Tongue (tissue), 2 donors: ENCODE data around the gene EXOC2.

DNA sequence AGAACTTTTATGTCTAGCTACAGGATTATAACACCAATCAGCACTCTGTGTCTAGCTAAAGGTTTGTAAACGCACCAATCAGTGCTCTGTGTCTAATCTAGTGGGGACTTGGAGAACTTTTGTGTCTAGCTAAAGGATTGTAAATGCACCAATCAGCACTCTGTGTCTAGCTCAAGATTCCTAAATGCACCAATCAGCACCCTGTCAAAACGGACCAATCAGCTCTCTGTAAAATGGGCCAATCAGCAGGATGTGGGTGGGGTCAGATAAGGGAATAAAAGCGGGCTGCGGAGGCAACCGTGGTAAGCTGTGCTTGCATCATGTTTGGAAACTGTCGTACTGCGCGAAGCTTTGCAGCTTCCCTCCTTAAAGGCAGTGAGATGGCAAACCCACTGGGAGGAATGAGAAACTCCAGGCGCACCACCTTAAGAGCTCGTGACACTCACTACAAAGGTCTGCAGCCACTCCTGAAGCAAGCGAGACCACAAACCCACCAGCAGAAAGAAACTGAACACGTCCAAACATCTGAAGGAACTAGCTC lies 112.1 kb upstream of the DUSP22 start:
- RAMPAGE, long total RNA: no peak

- RAMPAGE, long total RNA: no peak
These were observed 534 bp downstream of the DUSP22 start for GRCh38 chr6:292605-293437.

- RAMPAGE, long total RNA: no peak
These were observed 40.3 kb downstream of the DUSP22 start for GRCh38 chr6:332574-333083.

GRCh38 chr6:337617-338347 lies 45.5 kb downstream of the DUSP22 start:
- RAMPAGE, long total RNA: no peak

GRCh38 chr6:389523-390521 lies 1.7 kb upstream of the IRF4 start:
- RAMPAGE, long total RNA: no peak

- RAMPAGE, long total RNA: no peak
These were observed 18.9 kb downstream of the IRF4 start for GRCh38 chr6:410226-411163.

DNA sequence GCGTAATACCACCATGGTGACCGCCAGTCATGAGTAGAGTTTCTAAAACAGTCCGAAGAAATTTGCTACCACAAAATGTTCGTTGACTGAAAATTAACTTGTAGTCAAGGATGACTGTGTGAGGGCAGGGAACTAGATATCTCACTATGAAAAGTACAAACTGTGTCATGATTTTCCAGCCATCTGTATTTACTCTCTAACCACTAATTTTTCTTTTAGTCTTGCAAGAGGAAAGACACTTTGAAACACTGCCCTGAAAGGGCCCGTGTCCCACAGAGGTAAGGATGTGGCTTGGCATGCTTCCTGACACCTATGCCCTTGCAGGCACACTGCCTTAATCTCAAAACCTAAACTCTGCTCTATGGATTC lies 99.7 kb downstream of the IRF4 start:
- RAMPAGE, long total RNA: no peak

DNA sequence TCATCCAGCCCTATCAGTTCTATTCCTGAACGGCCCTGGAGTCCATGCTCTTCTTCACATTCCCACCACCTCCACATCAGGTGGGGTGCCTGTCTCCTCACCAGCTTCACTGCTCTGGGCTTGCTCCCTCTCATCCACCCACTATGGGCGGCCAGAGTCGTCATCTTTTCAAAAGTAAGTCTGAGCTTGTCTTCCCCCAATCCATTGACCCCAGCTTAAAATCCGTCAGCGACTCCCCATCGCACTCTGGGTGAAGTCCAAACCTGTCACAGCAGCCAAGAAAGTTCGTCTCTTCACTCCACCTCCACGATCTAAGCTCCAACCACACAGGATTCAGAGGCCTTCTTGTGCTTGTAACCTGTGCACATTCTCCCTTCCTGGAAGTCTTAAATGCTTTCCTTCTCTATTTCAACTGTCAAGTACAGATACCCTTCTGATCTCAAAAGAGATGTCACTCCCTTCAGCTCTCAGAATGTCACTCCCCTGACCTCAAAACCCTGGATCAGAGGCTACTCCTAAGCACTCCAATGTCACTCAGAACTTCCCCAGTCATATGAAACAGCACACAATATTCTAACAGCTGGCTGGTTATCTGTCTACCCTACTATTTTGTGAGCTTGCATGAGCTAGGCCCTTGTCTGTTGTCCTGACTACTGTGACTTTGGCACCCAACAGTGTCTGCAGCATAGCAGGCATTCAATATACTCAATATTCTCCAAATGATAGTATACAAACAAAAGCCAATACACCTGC lies 65.7 kb downstream of the HUS1B start:
- RAMPAGE, long total RNA: no peak

DNA sequence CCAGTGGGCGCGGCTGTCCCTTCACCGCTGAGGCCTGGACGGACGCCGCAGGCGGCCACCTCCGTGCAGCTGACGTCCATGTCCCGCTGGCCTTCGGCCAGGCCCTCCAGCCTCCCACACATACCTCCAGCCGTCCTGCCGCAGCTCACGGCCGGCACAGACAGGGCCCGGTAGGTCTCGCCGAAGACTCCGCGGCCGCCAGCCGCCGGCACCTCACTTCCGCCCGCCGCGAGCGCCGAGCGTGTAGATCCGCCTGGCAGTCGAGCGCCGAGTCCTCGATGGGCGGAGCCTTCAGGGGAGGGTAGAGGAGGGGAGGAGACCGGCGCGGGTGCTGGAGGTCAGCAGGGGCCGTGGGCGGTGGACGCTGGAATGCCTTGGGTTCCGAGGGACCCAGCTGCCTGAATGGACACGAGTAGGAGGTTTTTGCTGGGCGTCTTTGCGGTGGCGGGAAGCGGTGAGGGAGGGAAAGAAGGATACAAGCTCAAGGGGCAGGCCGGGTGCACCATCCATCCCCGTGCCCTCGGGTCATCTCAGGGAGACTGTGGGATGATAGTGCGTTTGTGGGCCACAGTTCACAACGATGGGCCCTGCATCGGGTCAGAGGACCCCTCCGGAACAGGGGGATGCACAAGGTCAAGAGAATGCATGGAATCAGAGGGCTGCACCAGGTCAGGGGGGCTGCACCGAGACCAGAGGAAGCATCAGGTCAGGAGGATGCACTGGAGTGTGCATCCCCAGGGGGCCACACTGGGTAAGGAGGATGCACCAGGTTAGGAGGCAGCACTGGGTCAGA lies at the start of gene EXOC2:
Gene EXOC2 (minus strand): TSS at position 245 of the 793 bp plus-strand sequence.
- RAMPAGE, long total RNA: start-site peak on the minus strand centred at position 203 of the sequence, 25 bp wide, 95 and 37 reads in 2 replicates

DNA sequence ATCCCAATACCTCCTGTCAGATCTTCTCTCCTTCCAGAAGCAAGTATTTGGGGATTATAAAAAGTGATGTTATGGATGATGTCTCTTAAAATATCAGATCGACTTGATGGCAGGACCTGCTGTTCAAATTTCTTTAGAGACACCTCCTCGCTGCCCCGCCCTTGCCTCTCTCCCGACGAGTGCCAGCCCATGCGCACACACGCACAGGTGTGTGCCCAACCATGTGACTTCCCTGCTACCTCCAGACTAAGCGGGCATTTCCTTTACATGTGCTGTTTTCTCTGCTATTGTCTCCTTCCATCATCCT lies 224.5 kb upstream of the FOXQ1 start:
- RAMPAGE, long total RNA: no peak

DNA sequence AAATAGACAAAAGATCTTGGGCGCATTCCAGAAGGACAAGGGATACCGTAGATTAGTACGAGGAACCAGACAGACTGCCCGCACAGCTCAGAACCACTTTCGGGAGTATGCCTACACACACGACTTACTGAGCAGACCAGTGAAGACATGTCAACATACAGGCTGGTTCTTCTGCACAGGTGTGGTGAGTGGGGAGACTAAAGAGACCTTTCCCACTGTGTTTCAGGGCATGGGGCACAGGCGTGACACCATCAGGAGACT lies 15.8 kb upstream of the FOXQ1 start:
- RAMPAGE, long total RNA: no peak

- RAMPAGE, long total RNA: no peak
These were observed 78.8 kb downstream of the FOXF2 start for GRCh38 chr6:1468243-1468560.

- RAMPAGE, long total RNA: no peak
These were observed 3.1 kb upstream of the FOXC1 start for GRCh38 chr6:1606402-1607297.

GRCh38 chr6:1645939-1646517 lies 36.3 kb downstream of the FOXC1 start:
- RAMPAGE, long total RNA: no peak

GRCh38 chr6:1798846-1799565 lies 189.3 kb downstream of the FOXC1 start:
- RAMPAGE, long total RNA: no peak

- RAMPAGE, long total RNA: no peak
These were observed 192.8 kb downstream of the FOXC1 start for GRCh38 chr6:1802421-1803086.

DNA sequence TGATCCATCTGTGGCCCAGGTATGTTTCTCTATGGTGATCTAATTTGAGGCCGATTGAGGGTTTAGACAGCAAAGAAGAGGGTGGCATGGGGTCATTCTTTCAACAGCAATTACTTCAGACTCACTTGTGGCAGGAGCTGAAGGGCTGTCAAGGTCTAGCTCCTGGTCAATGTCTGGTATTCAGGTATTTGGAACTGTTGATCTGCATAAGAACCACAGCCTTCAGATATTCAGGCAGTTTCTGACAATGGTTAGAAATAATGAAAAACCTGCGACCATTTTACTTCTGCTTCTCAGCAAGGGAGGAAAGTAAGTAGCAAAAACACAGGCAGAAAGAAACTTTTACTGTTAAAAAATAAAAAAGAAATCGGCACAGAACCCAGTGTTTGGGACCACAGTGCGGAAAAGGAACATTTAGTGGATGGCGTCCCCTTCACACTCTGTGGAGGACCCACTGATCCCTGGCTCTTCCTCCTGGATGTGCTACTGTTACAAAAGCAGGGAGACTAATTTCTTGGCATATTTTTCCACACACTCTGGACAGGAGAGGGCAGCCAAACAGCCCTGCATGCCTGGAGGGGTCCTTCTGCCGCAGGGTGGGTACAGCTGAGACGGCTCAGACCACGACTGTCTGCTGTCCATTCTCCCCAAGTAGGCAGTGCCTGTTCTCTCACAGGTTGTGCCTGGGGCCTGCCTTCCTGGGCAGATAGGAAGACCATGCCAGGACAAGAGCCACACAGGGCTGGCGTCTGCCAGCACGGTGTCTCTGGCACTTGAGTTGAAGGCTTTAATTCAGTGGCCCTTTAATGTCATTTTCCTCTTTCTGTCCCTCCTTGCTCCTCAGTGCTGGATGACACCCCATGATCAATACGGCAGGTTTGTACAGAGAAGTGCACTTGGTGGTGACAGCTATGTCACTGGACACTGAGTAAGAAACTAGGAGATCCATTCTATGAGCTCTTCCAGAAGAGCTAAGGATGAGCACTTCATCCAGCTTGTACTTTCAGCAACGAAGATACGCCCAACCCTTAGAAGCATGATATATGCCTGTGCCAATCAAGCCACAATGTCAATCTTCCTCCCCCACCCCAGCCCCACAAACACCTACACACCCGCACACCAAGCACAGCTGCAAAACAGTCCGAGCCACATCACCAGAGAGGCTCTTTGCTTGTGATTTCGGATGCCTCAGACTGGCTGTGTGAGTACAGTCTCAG lies 260.1 kb downstream of the FOXC1 start:
- RAMPAGE, long total RNA: no peak

- RAMPAGE, long total RNA: no peak
These were observed 307.7 kb downstream of the FOXC1 start for GRCh38 chr6:1917150-1918042.

DNA sequence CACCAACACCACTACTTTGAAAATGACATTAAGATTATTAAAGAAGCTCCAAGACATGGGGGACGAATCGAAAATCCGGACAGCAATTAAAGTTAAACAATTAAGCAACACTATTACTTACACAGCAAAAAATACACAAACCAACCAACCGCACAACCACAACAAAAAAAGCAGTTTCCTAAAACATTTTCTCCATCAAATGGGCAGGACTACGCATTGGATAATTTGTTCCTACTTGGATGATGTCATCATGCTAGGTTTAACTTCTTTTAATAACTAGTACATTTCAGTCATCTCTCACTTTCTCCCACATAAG lies 134.4 kb downstream of the GMDS start:
- RAMPAGE, long total RNA: no peak

DNA sequence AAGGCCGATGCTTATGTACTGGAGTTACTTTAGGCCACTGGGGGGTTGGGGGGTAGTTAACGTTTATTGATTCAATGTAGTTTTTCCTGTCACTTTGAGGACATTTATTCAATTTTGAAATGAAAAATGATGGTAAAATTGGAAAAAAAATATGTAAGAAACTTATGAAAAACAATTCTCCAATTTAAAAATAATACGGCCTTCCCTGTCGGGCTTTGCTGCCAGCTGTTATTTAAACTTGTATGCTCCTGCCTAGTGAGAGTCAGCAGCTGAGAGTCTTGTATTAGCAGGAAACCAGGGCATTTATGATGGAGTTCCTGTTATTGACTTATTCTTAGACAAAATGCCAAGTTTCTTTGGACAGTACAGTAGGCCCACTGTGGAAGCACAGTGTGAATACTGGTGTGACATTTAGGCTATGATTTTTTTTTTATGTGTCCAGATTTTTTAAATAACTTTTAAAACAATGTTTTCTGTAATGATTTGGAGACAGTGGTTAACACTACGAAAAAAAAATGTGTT lies 42.2 kb downstream of the GMDS start:
- RAMPAGE, long total RNA: no peak